ENCODE data around the genes DAB1 and TACSTD2.

DNA sequence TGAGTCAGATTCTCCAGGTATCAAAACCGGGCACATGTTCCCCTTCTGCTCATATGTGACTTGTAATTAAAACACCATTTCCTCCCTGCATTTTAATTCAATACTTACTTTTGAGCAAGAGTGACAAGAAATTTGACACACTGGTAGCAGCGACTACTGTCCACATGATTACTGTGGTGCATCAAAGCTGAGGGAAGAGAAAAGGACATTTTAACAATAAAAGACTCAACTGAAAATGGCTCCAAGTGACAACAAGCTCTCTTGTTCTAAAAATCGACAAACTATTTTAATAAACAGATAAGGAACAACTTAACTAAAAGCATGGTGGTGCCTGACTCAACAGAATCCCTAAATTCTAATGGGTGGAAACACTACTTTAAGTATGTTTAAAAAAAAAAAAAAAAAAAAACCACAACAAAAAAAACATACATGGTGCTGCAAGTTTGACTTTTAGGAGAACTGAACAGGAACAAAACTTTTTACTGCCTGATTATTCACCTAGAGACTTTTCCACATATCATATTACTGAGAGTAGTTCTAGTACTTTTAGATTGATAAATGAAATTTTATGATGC, 34.5 kb downstream of the PCSK9 start:
- RRBS: no CpG with 5 or more reads among the region's 3 CpGs

GRCh38 chr1:55146781-55147695, 68.1 kb downstream of the USP24 start:
- RRBS: no CpG with 5 or more reads among the region's 5 CpGs

GRCh38 chr1:55151013-55151587, 64.1 kb downstream of the USP24 start:
- RRBS: no CpG with 5 or more reads among the region's 2 CpGs

- RRBS: no CpG with 5 or more reads among the region's 4 CpGs
Observed at GRCh38 chr1:55577868-55578294, 362.7 kb upstream of the USP24 start.

DNA sequence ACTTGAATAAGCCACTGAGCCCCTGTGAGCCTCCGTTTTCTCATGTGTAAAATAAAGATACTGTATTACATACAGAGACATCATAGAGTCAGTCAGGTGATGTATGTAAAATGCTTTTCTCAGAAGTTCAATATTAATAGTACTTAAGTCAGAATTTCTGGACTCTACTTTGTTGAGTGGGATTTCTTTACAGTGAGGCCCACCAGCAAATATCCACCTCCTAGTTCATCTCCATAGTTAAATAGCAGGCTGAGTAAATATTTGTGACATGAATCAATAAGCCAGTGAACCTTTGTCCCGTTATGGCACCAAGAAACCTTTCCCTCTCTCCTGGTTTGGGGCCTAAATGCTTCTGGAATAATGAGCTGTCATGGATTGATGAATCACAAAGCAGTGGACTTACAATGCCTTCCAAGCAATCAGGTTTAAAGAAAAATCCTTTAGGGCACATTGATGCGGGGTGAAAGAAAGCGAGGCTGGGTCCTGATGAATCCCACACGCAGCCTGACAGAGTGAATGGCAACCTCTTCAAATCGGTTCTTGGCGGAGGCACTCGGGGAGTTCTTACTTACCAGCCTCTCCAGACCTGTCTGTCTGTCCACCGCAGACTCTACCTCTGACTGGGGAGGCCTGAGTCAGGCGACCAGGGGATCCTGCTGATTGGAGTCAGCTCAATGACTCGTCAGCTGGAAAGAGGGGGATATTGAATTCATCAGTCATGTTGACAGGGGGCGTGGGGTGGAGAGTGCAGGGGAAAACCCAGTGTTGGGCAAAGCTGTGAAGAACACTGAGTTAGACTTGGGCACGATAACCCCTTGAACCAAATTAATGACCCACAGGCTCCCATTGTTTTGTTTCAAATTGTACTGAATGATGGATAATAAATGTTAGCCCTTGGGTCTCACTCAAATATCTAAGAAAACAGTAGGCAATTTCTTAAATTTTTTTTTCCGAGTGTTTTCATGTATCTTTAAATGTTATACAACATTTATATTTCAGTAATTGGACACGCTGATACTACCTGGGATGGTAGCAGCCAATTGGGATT, 247.3 kb downstream of the PLPP3 start:
- RRBS: no CpG with 5 or more reads among the region's 15 CpGs

DNA sequence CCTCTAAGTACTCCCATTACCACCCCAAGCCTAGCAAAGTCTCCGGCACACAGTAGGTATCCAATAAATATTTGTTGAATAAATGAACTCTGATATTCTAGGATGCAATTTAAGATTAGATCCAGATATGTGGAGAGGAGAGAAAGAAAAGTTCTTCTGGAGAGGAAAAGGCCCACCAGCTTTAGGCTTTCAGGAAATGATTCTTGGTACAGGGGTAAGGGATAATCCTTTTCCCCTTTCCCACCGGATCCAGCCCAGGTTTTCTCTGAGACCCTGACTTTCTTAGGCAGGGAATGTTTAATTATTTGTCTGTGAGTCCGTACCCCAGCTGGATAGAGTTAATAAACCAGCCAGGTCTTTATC, 189.2 kb downstream of the PLPP3 start:
- RRBS: no CpG with 5 or more reads among the region's 3 CpGs

- RRBS: no CpG with 5 or more reads among the region's 7 CpGs
Observed at GRCh38 chr1:56644150-56644454, 1.0 kb upstream of the PRKAA2 start.

DNA sequence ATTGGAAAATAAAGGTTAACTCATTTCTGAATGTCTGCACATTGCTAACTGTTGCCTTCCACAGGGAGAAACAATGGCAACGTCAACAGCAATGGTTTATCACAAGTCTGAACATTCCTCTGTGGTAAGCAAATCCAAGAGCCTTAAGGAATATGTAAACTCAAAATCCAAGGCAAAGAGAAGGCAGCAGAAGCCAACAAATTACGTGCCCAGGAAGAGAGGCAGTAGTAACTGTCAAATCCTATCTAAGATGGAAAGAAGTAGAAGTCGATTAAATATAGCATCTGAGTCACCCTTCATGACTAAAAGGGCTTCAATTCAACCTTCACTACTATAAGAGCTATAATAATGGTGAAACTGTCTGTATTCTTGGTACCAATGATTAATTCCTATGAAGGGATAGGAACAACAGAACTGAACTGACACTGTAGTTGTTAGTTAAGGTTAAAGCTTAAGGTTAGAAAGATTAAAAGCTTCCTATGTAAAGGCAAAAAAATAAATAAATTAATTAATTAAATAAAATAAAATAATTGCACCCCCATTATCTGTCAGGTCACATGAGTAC, 19.1 kb downstream of the FYB2 start:
- RRBS: no CpG with 5 or more reads among the region's 3 CpGs

GRCh38 chr1:56811315-56811782, 7.9 kb downstream of the FYB2 start:
- RRBS: no CpG with 5 or more reads among the region's 2 CpGs

DNA sequence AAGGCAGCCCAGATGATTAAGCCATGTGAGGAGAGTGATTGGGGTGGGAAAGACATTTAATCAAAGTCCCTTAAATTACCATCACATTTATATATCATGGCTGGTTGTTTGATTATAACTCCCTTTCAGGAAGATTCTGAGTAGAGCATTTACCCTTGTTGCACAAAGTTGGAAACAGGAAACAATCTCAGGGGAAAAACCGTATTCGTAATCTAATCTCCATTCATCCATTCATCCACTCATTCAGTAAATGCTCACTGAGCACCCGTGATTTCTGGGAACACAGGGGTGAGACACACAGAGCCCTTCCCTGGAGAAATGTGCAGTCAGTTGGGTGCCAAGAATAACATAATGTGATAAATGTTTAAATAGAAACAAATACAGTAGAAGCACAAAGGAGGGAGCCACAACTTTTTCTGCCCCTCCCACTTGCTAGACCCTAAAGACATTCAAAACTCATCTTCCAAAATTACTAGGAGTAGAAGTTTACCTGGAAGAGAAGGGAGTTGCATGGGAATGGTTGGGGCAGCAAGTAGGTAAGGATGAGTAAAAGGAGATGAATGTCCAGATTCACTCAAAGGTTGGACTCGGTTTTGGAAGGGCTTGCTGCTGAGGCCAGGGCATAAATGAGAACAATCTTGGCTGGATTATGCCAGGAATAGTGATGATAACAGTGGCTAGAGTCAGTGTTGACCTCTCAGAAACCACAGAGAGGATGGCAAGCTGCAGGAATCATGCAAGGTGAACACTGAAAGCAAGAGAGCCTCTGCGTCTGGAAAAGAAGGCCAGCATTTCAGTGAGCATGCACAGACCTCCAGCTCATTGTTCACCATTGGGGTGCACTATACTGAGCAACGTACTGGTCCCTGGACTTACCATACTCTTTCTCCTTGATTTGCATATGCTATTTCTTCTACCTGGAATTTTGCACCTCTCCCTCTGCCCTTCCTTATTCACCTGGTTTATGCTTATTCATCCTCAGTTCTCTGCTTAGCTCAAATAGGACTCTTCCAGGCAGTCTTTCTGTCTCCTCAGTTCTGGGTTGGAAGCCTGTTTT, 43.3 kb downstream of the C8A start:
- RRBS: no CpG with 5 or more reads among the region's 6 CpGs

- RRBS: no CpG with 5 or more reads among the region's 1 CpG
Observed at GRCh38 chr1:57127417-57127616, 161.5 kb upstream of the C8B start.

DNA sequence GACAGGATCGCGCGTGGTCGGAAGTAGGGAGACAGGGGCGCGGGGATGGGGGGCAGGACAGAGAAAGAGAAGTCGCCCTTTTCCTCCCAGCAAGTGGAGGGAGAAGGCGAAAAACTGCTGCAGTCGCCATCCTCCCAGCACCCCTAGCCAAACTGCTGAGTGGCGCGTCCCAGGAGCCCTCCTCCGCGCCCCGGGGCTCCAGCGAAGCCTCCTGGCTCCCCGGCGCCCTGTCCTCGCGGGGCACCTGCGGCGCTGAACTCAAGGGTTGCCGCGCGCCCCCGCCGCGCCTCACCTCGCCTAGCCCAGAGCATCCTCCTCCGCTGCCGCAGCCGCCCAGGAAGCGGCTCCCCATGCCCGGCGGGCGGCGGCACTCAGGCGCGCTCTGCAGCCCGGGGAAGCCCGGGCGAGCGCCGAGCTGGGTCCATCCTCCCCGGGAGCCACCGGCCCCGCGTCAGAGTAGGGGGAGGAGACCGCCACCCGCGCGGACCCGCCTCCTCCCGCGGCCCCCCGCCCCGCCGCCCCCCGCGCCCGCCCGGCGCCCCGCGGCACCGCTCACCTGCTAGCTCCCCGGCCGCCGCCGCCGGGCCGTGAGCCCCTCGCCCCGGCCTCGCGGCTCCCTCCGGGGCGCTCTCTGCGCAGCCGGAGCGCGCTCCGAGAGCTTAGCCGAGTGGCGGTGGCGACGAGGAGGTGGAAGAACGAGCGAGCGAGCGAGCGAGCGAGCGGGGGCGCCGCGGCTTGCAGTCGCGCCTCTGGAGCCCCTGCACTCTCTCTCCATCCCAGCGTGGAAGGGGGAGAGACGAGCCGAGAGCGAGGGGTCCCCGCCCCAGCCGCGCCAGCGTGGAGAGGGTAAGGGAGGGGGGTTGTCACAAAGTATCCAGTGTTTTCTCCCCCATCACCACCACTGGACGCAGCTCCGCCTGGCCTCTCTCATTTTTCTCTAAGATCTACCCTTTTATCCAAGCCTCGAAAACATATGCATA, at the start of gene DAB1:
TSS of gene DAB1 (minus strand) at position 423 of the 980 bp plus-strand sequence.
- RRBS: 1% methylated on average over 13 of the region's 109 CpGs

DNA sequence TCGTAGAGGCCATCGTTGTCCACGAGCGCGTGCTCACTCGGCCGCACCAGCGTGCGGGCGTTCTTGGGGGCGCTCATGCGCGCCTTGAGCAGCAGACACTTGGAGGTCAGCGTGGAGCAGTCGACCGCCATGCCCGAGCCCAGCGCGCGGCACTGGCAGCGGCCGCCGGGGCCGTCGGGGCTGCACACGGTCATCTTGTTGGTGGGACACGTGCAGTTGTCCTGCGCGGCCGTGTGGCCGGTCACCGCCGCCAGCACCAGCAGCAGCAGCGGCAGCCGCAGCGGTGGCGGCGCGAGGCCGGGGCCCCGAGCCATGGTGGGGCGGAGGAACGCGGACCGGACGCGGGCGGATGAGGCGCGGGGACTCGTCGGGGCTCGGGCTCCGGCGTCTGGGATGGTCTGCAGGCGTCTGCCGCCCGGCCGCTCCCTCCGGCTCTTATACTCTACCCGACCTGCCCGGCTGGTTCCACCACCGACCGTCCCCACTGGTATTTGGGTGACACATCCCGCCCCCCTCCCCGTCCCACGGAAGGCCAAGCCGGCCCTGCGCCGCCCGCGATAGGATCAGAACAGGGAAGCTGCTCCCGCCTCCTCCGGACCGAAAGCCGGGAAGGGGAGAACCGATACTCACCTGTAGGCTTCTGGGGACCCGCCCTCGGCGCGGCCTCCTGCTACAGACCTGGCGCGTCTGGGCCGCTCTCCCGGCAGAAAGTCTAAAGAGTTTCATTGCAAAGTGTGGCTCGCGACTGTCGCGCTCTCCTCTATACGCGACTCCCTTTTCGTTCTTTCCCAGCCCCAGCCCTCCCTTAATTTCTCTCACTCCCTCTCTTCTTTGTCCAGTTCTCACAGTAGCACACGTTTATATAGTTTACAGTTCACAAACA, at the start of gene TACSTD2:
TSS of gene TACSTD2 (minus strand) at position 410 of the 883 bp plus-strand sequence.
- RRBS: 1% methylated on average over 46 of the region's 93 CpGs

DNA sequence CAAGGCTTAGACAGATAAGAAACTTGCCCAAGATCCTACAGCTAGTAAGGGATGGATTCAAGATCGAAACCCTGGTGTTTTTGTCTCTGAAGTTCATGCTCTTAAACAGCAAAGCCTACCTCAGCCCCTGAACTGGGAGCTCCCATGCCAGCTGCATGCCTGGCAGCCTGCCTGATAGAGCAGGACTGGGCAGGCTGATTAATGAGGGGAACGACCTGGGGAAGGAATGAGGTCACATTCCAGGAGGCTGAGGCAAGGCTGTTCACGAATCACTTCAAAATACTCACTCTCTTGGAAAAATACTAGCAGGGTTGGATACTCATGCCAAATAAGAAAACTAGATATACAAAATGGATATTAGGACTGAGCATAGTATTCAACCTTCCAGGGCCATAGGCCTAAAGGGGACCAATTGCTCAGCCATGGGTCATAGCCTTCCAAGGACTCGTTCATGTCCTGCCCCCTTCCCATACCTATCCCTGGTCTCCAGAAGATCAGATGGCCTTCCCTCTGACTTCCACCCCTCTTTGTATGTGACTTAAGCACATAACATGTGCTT, 15.5 kb upstream of the TACSTD2 start:
- RRBS: no CpG with 5 or more reads among the region's 4 CpGs

GRCh38 chr1:58681424-58682569, 18.1 kb downstream of the MYSM1 start:
- RRBS: no CpG with 5 or more reads among the region's 11 CpGs

DNA sequence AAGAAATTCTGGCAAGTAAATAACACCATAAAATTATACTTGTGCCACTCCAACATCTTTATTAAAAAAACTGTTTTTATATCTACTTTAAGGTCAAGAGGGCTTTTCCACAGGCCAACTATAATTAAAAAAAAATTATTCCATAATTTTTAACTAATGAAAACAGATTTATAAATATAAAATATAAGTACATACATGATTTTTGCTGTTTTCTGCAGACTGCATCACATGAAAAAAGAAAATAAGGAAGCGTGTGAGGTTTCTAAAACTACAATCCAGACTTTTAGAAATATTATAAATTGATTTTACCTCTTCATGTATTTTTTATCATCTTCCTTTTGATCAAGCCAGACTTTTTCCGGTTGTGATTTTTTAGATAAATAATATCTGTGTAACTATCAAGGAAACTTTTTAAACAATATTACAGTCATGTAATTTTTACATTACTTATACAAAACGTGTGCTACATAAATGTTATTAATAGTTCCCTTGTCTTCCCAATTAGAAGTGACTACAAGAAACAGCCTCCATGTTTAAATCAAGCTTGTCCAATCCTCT, 9.8 kb downstream of the MYSM1 start:
- RRBS: no CpG with 5 or more reads among the region's 3 CpGs

DNA sequence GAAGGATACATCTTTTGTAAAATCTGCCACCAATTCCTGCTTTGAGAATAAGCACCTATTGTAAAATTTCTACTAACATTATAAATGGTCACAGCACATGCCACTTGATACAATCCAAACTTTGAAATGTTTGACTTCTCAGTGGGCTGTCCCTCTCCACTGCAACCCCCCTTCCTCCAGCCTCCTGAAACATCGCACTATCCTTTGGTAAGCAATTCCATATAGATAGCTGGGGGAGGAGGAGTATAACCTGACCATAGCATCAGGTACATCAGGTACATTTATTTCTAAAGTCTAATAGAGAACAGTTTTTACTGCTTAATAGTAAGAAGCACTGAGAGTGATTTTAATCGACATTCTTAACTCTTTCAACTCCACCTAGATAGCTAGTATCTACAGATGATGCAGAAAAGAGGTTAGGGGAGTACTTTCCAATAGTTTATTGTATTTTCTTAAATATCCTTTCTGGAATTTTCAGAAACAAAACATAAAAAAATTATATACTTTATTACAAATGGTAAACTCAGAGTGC, 2.9 kb downstream of the JUN start:
- RRBS: no CpG with 5 or more reads among the region's 2 CpGs

- RRBS: no CpG with 5 or more reads among the region's 10 CpGs
Observed at GRCh38 chr1:58893351-58893931, 109.6 kb upstream of the JUN start.

- RRBS: no CpG with 5 or more reads among the region's 2 CpGs
Observed at GRCh38 chr1:58942080-58942427, 158.2 kb upstream of the JUN start.

DNA sequence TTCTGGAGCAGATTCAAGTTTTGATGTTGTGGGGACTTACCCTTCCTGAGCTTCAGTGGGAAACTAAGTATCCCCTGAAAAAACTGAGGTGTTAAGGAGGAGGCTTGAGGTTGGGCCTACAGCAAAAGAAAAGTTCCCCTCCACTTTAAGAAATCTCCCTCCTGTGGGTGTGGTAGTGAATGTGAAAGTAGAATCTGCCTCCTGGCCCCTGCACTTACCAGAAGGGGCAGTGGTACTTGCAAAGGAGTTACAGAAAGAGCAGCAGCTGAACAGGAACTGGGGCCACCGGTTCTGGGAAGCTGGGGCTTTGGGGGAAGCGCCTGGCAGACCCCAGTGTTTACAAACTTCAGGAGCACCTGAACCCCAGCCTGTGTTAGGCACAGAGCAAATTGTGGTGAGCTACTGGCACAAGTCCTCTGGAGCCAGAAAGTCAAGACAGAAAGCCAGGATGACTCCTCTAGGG, 250.2 kb upstream of the FGGY start:
- RRBS: no CpG with 5 or more reads among the region's 2 CpGs

All from epithelial cell of prostate (primary cell).